Skeletal muscle cell (primary cell): Measurements from ENCODE around the genes CGN and C2CD4D.

DNA sequence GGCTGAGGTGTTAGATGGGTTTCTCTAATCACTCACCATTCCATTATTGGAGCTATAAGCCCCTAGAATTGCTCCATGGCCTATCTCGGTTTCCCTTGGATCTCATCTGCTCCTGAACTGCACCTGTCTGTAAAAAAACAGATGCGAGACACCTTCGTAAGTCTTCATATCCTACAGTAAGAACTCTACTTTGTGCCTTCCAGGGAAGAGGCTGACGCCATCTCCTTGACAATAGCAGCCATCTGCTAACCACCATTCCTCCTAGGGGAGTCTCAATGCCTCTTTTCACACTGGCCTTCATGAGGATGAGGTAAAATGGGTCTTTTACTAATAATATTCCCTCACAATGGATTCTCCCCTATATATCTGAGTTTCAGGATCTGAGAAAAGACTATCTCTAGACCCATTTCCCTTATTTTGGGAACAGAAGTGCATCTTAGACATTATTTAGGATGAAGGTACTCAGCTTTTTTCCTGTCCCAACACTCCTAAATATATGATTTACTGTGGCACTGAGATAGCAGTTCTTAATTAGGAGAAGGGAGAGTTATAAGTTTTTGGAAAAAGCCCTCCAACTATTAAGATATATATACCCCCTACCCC, 5.1 kb downstream of the CDC42SE1 start:
- RRBS: no CpG with 5 or more reads among the region's 4 CpGs

DNA sequence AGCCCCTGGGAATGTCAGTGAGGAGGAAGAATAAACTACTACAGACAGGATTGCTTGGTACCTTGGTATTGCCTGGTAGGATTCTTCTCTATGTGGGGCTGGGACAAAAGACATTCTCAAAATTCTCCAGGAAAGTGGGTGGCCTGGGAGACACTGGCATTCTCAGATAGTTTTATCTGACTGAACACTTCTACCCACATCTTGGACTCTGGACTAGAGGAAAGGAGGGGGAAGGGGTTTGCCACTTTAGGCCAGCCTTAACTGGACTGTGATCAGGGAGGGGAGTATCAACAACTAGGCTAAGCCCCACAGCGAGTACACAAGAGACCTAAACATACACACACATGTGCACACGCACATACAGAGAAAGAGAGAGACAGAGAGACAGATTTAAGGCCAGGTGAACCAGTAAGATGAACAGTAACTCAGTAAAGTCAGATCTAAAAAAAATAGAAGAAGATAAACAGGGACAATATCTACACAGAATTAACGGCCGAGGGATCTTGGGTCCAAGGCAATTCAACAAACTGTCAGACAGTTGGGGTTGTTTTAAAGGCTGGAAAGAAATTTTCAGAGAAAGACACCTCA, 1.3 kb upstream of the SEMA6C start:
- RRBS: no CpG with 5 or more reads among the region's 4 CpGs

- RRBS: 4% methylated on average over 5 of the region's 23 CpGs
Measured at GRCh38 chr1:151165044-151165768, 496 bp downstream of the LYSMD1 start.

GRCh38 chr1:151199670-151200819, 1.7 kb downstream of the PIP5K1A start:
- RRBS: no CpG with 5 or more reads among the region's 16 CpGs

DNA sequence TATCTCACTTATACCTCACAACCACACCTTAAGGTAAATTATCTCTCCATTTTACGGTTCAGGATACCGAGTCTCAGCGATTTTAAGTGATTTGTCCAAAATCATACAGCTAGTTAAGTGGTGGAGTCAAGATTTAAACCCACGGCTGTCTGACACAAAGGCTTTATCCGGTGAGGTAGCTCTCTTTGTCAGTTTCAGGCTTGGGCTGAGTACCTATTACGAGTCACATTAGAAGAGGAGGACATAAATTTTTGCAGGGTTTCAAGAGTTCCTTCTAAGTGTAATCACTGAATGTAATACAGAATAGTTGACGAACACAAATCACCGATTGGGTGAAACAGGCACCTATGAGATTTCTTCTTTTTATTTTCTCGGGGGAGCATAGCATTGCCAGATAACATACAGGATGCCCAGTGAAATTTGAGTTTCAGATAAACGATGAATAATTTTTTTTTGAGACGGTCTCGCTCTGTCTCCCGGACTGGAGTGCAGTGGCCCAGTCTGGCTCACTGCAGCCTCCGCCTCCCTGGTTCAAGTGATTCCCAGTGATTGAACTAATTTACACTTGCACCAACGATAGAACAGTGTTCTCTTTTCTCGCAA, 857 bp downstream of the PSMD4 start:
- RRBS: no CpG with 5 or more reads among the region's 16 CpGs

GRCh38 chr1:151327504-151327932, 302 bp upstream of the PI4KB start:
- RRBS: no CpG with 5 or more reads among the region's 17 CpGs

DNA sequence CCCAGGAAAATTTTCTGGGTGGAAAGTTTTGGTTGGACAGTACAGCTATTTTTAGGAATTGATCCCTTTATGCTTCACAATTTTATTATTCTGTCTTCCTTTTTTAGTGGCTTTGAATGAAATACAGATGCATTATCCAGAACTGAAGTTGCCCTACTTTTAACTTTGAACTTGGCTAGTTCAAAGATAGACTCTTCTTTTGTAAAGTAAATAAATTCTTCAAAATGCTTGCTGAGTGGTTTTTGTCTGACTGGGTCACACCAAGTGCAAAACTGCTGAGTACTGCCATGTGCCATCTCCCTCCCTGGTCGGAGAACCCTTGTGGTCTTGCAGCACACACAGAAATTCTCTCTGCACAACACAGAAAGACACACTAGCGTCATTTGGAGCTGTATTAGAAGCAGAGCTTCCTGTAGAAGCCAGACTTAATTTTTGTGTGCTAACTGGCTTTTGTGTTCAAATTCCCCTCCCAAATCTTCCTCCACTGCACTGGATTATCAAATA, 2.4 kb downstream of the PSMB4 start:
- RRBS: no CpG with 5 or more reads among the region's 2 CpGs

DNA sequence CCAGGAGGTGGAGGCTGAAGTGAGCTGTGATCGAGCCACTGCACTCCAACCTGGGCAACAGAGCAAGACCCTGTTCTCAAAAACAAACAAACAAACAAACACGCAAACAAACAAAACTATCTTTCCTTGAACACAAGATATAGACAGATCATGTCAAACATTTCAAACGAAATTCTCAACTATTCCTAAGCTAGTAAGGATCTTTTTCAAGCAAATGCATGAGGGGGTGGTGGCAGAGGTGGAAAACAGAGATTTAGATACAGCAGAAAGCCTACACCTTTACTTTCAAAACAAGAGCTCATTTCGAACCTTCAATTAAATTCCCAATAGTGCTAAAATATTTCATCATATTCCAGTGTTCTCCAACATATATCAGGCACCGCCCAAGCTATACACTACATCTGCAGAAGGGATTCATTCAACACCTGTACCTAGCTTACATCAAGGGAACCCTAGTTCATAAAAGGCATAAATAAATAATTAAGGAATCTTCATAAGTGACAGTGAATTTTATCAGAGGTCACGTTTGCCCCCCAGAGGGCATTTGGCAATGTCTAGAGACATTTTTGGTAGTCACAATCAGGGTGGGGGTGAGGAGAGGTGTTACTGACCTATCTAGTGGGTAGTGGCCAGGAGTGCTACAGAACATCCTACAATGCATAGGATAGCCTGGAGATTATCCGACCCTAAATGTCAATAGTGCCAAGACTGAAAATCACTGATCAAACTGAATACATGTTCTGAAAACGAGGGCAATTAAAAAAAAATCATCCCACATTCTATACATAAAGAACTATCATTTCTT, 10.3 kb downstream of the POGZ start:
- RRBS: no CpG with 5 or more reads among the region's 8 CpGs

DNA sequence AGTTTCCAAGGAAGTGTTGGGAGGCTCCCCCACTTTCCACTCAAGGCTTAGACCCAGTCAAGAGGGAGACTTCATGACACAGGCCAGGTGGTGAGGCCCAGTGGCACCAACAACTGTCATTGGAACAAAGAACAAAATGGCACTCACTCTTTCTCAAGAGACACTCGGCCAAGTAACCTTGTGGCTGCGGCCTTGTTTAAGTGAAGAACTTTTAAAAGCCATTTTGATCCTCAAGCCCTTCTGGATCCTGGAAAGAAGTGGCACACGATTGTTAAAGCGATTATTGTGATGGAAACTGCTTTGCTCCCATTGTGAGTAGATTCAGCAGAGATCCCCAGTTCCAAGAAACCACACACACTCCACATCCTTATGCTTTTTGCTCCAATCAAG, 446 bp upstream of the POGZ start:
- RRBS: no CpG with 5 or more reads among the region's 4 CpGs

GRCh38 chr1:151508907-151509310, 2.3 kb upstream of the CGN start:
- RRBS: no CpG with 5 or more reads among the region's 7 CpGs

- RRBS: no CpG with 5 or more reads among the region's 48 CpGs
Measured at GRCh38 chr1:151511355-151512234, at the start of gene CGN. Gene CGN (plus strand): TSS chr1:151511387.

DNA sequence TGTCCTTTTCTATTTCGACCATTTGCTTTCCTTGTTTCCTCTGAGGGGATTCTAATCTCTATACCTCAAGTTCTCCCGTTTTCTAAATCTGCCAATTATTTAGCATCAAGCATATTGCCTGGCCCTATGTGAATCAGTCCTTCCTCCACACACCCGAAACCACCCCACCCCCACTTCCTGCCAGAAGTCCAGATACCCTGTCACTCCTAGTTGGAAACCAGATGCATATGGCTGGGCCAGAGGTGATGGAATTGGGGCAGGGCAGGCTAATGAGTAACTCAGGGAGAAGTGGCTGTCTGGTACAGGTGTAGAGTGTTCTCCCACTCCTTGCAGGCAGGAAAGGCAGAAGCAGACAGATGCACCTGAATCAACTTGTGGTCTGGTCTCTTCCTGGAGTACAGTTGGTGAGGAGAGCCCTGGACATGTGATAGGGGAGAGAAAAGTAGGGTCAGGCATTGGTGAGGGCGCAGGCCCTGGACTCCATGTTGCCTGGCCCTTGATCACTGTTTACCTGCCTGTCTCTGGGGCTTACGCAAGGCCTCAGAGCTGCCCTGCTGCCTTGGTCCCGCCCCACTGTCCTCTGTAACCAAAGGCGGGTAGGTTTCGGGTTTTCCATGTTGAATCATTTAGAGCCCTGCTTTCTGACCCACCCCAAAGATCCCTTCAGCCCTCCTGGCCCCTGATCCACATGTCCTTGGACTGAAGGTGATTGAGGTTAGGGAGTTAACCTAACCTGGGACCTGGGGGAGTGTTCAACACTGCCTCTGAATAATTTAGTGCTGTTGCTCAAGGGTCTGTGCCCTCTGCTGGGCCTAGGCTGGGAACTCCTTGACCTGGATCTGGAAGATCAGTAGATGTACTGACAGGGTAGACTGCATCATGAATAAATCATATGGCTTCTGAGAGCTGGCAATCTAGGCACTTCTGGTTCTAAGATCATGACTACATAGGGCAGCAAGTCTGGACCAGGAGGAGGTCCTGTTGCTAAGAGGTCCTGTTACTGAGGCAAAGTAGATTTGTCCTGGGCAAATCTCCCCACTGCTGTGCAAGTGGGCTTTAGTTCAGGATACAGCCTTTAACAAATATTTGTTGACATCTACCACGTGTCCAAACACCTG, 2.7 kb downstream of the CGN start:
- RRBS: no CpG with 5 or more reads among the region's 9 CpGs

DNA sequence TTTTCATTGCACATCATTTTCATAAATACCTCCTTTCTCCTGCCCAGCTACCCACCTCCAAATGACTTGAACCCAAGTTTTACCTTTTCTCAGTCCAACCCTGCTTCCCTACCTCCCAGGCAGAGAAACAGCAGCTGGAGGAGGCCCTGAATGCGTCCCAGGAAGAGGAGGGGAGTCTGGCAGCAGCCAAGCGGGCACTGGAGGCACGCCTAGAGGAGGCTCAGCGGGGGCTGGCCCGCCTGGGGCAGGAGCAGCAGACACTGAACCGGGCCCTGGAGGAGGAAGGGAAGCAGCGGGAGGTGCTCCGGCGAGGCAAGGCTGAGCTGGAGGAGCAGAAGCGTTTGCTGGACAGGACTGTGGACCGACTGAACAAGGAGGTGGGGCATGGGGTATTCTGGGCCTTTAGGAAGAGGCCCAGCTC, 9.7 kb upstream of the TUFT1 start:
- RRBS: 100% methylated on average over 1 of the region's 11 CpGs

GRCh38 chr1:151537003-151537607, 3.0 kb upstream of the TUFT1 start:
- RRBS: no CpG with 5 or more reads among the region's 10 CpGs

GRCh38 chr1:151611239-151611670, 595 bp upstream of the SNX27 start:
- RRBS: no CpG with 5 or more reads among the region's 4 CpGs

DNA sequence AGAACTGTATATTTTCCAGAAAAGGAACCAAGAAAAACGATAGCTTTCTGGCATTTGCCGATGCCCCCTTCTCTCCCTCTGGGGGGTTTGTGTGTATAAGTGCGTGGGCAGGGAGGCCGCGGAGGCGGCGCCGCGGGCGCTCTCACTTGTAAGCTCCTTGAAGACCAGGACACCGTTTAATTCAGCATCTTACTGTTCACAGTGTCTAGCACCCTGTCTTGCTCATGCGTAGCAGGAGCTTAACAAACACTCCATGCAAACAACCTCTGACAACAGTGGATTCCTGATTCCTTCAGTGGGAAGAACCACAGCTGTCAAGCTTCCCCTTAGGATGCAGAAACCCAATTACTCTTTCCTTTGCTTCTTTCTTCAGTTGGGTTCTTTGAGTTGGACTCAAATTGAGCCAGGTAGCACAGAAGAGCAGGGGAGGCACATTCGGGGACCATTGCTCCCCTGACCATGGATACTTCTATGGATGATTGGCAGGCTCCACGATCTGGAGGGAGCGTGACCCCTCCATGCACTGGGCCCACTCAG, 837 bp upstream of the CELF3 start:
- RRBS: no CpG with 5 or more reads among the region's 15 CpGs

DNA sequence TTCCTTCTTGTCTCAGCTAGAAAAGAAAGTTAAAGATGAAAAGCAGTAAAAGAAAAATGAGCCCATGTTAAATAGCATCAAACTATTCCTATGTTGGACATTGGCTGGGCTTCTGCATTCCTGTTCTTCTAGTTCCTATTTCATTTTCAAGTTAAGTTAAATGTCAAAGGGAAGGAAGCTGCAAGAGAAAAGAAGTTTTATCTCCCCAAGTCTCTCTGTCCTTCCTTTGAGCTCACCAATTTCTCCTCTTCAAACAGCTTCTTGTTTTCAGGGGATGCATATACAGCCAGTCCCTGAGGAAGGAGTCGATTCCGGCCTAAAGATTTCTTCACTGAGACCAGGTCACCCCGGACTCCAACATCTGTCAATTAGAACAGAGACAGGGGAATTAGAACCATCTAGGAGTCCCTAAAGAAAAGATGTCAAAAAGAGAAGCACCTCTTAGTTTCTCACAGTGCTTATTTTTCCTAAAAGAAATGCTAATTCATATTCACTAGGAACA, 1.1 kb downstream of the MRPL9 start:
- RRBS: 100% methylated on average over 1 of the region's 3 CpGs

GRCh38 chr1:151815457-151815882, 10.3 kb upstream of the LINGO4 start:
- RRBS: no CpG with 5 or more reads among the region's 4 CpGs

DNA sequence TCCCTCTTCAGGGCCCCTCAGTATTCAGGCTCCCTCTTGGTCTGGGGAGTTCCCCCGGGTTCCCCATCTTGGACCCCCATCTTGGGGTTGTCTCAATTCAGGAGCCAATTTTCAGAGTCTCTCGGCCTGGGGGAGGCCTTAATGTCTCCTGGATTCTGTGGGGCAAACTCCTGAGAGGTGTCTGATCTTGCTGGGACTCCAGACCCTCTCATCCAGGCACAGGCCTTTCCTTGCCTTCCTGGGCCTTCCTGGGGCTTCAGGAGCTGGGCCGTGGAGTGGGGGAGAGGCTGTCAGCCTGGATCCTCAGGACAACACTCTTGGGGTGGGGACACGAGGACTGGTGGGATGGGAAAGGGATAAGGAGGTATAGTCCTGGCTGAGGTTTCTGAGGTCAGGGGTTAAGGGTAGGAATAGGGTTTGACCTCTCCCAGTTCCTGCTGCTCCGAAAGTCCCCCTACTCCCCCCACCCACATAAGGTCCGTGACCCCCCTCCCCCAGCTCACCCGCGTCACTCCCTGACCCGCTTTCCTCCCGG, 4.1 kb downstream of the RORC start:
- RRBS: no CpG with 5 or more reads among the region's 10 CpGs

DNA sequence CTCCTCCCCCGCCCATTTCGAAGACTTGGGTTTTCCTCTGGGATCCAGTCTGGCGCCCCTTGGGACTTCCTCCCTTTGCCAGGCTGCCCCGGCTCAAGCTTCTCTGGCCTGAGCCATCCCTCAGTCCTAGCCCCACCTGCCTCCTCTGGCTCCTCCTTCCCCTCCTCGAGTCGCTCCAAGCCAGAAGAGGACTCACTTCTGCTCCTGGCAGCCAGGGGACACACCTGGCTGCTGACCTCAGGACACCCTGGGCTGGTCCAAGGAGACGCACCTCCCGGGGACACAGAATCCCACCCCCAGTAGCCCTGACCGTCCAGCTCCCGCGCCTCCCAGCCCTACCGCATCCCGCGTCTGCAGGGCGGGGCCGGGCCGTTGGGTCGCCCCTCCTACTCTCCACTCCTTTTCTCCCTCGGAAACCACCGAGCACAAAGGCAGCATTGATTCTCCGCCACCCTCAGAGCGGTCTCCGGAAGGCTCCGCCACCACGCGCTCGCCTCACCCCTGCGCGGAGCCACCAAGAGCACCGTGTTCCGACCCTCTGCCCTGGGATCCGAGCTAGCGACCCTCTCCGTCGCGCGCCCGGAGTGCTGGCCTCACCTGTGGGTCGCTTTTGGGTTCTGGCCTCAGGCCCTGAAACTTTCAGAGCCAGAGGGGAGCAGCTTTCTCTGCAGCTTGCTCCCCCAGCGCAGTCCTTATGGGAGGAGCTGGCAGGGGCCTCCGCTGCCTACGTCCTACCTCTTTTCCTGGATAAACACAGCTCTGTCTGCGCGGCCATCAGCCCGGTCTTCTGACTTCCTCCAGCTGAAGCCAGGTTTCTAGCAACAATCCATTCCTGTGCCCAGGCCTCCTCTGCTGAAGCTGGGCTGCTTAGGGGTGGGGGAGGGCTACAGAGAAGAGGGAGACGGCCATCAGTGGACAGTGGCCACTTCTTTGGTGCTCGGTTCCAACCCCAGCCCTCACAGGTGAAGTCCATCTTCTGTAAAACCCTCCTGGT, at the start of gene C2CD4D:
Gene C2CD4D (minus strand): TSS at position 353 of the 994 bp plus-strand sequence.
- RRBS: 5% methylated on average over 6 of the region's 47 CpGs